Measurements from ENCODE around the genes WAPL and SHLD2.

GRCh38 chr10:80462731-80463875 is 9.0 kb downstream of the TSPAN14 start:
- PRO-cap, result unidirectional peak, plus-strand start at chr10:80462878
- RAMPAGE, long total RNA, 2 experiments, result no peak in any of the 2 experiments

GRCh38 chr10:80465813-80466369 is 11.8 kb downstream of the TSPAN14 start:
- PRO-cap, result no peak
- RAMPAGE, long total RNA, 2 experiments, result no peak in any of the 2 experiments

DNA sequence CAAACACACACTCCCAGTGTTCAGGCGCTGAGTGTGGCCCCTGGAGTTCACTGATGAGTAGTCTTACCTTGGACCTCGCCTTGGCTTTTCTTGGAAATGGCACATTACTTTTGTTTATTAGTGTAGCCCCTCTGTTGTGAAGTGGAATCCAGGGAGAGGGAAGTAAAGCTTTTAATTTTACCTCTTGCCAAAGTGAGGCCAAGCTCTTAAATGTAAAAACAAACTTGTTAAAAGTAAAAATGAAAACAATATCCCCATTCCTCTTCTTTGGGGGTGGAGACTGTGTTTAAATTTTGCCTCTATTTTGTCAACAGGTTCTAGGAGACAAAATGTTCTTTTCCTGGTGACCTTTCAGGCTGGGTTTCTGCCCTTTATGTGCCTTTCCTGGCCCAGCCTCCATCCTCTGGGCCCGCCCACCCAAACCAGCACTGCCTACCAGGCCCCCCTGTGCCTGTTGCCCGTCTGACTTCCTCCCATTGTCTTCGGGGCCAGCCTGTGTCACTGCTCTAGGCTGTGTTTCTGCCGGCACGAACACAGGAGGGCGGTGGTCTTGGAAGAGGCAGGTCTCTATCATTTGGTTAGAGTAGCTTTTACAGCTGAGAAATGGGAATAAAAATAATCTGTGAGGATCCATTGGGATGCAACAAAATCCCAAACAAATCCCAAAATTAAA is 13.8 kb downstream of the TSPAN14 start:
- PRO-cap, result bidirectional peak, plus-strand start at position 536 of the sequence, minus-strand start at position 345 of the sequence
- RAMPAGE, long total RNA, 2 experiments, result no peak in any of the 2 experiments

DNA sequence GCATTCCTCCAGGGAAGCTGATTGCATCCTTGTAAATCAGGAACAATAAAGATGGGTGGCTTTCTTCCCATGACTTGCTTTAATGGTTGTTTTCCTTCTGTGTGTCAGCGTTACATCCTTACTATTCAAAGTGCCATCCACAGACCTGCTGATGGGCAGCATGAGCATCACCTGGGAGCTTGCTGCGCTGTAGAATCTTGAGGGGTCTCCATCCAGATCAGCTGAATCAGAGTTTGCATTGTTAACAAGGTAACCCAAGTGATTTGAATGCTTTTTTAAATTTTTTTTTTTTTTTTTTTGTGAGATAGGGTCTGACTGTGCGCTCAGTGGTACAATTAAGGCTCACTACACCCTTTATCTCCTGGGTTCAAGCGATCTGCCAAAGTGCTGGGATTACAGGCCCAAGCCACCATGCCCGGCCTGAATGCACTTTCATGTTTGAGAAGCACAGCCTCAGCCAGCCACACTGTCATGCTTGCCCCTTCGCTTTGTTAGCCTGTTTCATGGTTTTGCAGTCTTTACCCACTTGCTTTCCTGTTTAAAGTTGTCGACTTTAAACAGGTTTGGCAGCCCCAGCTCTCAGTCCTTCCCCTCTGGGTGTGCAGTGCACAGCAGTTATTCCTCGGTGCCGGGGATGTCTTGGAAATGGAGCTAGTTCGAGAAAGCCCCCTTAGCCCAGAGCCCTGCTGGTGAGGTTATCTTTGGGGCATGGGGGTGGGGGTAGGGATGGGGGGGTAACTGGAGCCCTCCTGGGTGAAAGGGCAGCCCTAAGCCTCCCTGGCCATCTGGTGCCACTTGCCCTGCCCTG is 14.5 kb downstream of the TSPAN14 start:
- PRO-cap, result unidirectional peak, plus-strand start at position 582 of the sequence
- RAMPAGE, long total RNA, 2 experiments, result no peak in any of the 2 experiments

DNA sequence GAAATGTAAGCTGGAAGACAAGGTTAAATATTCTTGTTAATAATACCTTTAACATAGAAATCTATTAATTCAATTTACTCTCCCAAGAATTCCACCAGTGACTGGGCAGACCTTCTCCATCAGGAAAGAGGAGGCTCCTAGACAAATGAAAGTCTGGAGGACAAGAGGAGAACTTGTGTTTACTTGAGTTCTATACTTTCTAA is 389.1 kb upstream of the NRG3 start:
- PRO-cap, result no peak
- RAMPAGE, long total RNA, 2 experiments, result no peak in any of the 2 experiments

GRCh38 chr10:82888723-82889512 is 1013.9 kb downstream of the NRG3 start:
- PRO-cap, result no peak
- RAMPAGE, long total RNA, 2 experiments, result no peak in any of the 2 experiments

- PRO-cap, result unidirectional peak, plus-strand start at chr10:84184787
- RAMPAGE, long total RNA, 2 experiments, result no peak in any of the 2 experiments
Observed at GRCh38 chr10:84184402-84185024, 9.8 kb upstream of the CDHR1 start.

DNA sequence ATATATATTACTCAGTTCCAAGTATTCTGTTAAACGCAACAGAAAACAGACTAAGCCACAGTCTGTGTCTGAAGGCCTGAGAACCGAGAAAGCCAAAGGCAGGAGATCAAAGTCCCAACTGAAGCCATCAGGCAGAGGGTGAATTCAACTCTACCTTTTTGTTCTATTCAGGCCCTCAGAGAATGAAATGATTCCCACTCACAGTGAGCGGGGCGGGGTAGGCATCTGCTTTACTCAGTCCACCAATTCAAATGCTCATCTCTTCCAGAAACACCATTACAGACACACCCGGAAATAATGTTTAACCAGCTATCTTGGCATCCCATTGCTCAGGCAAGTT is 1002.6 kb downstream of the GRID1 start:
- PRO-cap, result no peak
- RAMPAGE, long total RNA, 2 experiments, result no peak in any of the 2 experiments

GRCh38 chr10:86520735-86521865 is at the start of gene WAPL:
TSS of gene WAPL (minus strand) at chr10:86521792.
- PRO-cap, result unidirectional peak, plus-strand start at chr10:86521089; bidirectional peak, plus-strand start at chr10:86521934, minus-strand start at chr10:86521771
- RAMPAGE, long total RNA, 2 experiments, result start-site peak on the minus strand in 1 of 2 experiments, at chr10:86521751-86521774 at its widest, 26 reads per replicate

DNA sequence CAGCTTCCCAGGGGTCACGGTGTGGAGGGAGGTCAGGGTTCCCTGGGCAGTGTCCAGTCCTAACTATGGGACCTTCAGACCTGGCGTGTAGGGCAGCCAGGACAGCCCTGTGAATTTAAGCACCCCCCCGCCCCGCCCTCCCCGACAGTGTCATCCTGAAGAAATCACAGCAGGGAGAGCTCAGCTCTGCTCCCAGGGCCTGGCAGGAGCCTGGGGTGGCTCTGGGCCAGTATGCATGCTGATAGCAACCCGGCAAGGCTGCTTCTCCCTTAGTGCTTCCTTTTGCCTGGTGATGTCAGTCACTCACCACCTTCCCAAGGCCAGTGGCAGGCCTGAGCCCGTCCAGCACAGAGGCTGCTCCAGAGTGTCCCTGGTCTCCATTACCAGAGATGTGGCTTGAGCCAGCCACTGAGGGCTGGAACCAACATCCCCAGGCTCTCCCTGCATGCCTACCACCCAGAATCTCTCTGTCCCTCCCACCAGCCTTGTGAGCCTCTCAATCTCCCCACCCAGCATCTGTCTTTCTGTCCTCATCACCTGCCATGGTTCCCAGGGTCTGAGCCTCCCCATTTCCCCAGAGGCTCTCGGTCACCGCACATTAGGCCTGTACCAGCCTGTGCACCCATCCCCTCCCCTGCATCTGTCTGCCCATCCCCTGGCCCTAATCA is 6.6 kb upstream of the LDB3 start:
- PRO-cap, result no peak
- RAMPAGE, long total RNA, 2 experiments, result no peak in any of the 2 experiments

GRCh38 chr10:86687620-86688377 is 19.5 kb downstream of the LDB3 start:
- PRO-cap, result no peak
- RAMPAGE, long total RNA, 2 experiments, result no peak in any of the 2 experiments

GRCh38 chr10:86711955-86712419 is 43.7 kb downstream of the LDB3 start:
- PRO-cap, result bidirectional peak, plus-strand start at chr10:86712117, minus-strand start at chr10:86711872
- RAMPAGE, long total RNA, 2 experiments, result no peak in any of the 2 experiments

DNA sequence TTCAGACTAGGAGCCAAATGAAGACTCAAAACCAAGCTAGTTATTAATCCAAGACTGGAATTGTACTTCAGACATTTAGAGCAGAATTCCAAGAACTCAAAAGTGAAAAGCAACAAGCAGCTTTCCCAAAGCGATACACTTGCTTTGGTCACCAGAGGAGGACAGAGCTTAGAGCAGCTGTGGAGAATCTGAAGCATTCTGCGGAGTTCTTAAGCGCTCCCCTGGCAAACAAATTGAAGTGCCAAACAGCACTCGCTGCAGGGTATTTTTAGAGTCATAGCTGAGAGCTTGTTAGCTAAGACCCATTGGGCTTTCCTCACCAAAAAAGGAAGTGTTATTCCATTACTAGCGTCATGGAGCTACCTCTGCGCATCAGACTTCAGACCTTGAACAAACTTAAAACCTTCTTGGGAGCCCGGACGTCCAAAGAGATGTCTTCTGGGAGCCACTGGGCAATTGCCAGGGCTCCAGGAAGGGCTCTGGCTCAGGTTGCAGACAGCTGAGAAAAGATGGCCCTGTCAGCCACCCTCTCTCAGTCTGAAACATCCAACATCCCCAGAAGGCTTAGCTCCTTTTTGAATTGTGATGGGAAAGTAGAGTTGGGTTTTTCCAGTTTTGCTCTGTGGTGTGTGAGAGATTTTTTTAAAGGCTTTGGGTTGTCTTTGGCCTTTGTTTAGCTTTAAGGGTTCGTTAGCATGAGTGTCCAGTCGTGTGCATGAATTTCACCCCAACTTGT is 23.1 kb upstream of the BMPR1A start:
- PRO-cap, result no peak
- RAMPAGE, long total RNA, 2 experiments, result no peak in any of the 2 experiments

GRCh38 chr10:86969712-86970076 is 1.4 kb downstream of the ADIRF start:
- PRO-cap, result bidirectional peak, plus-strand start at chr10:86970007, minus-strand start at chr10:86969918
- RAMPAGE, long total RNA, 2 experiments, result no peak in any of the 2 experiments

DNA sequence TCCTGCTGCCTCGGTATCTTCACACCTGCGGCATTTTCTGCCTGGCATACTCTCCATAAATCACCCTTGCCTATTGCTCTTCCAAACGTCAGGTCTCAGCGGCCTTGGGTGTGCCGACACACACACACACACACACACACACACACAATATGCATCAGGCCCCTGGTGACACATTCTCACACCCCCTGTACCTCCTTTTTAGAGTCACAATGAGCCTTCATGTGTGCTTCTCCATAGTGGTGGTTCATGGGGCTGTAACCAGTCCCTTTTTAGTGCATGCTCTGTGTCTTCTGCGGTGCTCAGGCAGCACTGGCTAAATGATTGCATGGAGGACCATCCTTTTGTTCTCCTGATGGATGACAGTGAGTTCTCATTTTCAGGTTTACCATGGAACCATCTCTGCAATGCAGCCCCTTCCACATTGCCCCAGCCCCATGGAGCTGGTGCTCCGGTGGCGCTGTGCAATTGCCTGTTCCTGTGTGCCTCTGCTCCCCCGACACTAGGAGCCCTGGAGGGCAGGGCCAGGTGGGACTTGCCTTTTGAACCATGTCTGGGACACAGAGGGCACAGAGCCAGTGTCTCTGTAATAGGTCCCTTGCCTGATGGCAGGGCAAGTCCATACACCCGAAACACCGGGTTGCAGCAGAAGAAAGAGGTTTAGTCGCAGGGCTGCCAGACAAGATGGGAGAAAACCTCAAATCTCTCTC is 4.6 kb downstream of the ADIRF start:
- PRO-cap, result bidirectional peak, plus-strand start at position 195 of the sequence, minus-strand start at position 100 of the sequence
- RAMPAGE, long total RNA, 2 experiments, result start-site peak on the minus strand in 2 of 2 experiments, centred at positions 481 to 493 of the sequence, 25 to 47 reads per replicate

- PRO-cap, result bidirectional peak, plus-strand start at chr10:87095206, minus-strand start at chr10:87095008; bidirectional peak, plus-strand start at chr10:87095478, minus-strand start at chr10:87095379; bidirectional peak, plus-strand start at chr10:87095704, minus-strand start at chr10:87095615
- RAMPAGE, long total RNA, 2 experiments, result start-site peak on the plus strand in 2 of 2 experiments, at chr10:87095195-87095216 at its widest, 81 to 104 reads per replicate
Observed at GRCh38 chr10:87094972-87096059, at the start of gene SHLD2. TSS of gene SHLD2 (plus strand) at chr10:87095206.

- PRO-cap, result no peak
- RAMPAGE, long total RNA, 2 experiments, result no peak in any of the 2 experiments
Observed at GRCh38 chr10:87184421-87184995, 40.7 kb upstream of the NUTM2A start.

GRCh38 chr10:87547626-87548289 is 43.1 kb downstream of the MINPP1 start:
- PRO-cap, result no peak
- RAMPAGE, long total RNA, 2 experiments, result no peak in any of the 2 experiments

- PRO-cap, result no peak
- RAMPAGE, long total RNA, 2 experiments, result no peak in any of the 2 experiments
Observed at GRCh38 chr10:87716306-87716779, 56.7 kb downstream of the PAPSS2 start.

GRCh38 chr10:87721843-87722188 is 62.1 kb downstream of the PAPSS2 start:
- PRO-cap, result no peak
- RAMPAGE, long total RNA, 2 experiments, result no peak in any of the 2 experiments

All from lower leg skin (tissue), 2 donors.